Retinal pigment epithelial cell (primary cell): ENCODE measurements around a stretch of chr5.

DNA sequence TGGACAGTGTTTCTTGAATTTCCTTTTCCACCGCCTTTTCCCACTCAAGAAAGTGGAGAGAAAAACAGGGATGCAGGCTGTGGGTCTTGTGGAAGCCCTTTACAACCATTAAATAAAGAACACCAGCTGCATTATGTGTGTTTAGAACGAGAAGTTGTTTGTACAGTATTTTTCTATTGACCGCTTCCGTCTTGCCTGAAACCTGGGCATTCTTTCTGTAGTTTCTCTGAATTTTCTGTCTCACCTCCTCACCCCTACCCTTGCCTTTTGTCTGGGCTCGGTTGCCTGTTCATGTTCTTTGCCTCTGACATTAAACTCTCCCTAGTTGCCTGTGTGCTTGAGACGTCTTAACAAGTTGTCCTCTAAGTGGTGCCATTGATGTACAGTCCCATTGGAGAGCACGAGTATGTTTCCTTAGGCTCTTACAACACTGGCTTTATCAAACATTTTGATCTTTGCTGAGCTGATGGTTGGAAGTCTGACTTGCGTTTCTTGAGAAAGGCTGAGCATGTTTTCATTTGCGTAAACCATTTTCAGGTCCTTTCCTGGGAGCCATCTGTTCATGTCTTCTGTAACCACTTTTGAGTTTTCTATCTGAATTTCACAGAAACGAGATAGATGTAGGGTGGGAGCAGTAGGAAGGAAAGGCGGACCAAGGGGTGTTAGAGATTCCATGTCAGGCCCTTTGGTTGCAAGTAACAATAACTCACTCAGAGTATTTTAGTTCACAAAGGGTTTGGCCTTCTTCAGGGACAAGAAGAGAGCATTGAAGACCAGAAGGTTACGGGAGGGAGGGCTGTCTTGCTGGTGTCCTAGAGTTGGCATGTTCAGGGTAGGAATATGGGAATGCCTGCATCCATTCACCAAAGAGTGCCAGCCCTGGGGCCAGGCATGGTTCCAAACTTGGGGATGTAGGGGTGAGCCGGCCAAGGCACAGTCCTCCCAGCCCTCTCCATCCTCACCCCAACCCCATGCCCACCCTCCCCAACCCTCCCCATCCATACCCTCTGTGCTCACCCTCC is 35.4 kb downstream of the OTULIN start:
- RRBS: no CpG with 5 or more reads among the region's 13 CpGs

GRCh38 chr5:14710421-14711566 is 46.3 kb downstream of the OTULIN start:
- RRBS: 92% methylated on average over 10 of the region's 38 CpGs

DNA sequence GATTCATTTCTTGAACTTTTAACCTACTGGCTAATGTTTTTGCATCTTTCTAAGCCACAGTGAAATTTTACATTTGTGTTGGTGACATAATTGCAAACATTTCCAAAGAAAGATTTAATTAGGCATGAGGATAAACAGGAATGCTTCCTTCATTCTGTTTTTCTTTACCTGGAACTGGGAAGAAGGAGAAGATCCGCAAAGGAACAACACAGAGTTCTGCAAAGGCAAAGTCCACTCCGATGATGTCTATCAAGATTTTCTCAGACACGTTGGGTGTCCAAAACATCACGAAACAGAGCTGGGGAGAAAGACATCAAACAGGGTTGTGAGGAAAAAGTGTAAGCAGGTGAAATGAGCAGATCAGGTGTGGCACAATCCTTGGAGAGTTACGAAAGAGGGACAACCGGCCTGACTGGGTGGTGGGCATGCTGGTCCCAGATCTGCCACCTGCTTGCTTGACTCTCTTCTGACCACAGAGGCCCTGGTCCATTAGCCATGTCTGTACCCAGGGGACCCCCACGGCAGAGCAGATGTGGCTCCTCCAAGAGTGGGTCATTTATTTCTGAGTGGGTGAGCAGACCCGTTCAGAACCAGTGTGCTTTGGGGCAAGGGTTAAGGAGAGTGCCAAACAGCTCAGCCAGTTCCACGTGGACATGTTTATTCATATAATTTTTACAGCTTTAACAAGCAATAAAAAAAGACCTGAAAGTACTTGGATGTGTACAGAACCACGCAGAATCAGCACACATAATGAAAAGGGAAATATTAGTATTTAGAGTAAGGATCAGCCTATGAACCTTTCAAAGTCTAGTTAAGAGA is 52.2 kb downstream of the OTULIN start:
- RRBS: no CpG with 5 or more reads among the region's 10 CpGs

GRCh38 chr5:15425431-15425936 is 74.5 kb upstream of the FBXL7 start:
- RRBS: no CpG with 5 or more reads among the region's 10 CpGs

GRCh38 chr5:15510096-15510506 is 10.1 kb downstream of the FBXL7 start:
- RRBS: no CpG with 5 or more reads among the region's 1 CpG

- RRBS: no CpG with 5 or more reads among the region's 11 CpGs
These were observed 257.9 kb downstream of the FBXL7 start for GRCh38 chr5:15757516-15758602.

DNA sequence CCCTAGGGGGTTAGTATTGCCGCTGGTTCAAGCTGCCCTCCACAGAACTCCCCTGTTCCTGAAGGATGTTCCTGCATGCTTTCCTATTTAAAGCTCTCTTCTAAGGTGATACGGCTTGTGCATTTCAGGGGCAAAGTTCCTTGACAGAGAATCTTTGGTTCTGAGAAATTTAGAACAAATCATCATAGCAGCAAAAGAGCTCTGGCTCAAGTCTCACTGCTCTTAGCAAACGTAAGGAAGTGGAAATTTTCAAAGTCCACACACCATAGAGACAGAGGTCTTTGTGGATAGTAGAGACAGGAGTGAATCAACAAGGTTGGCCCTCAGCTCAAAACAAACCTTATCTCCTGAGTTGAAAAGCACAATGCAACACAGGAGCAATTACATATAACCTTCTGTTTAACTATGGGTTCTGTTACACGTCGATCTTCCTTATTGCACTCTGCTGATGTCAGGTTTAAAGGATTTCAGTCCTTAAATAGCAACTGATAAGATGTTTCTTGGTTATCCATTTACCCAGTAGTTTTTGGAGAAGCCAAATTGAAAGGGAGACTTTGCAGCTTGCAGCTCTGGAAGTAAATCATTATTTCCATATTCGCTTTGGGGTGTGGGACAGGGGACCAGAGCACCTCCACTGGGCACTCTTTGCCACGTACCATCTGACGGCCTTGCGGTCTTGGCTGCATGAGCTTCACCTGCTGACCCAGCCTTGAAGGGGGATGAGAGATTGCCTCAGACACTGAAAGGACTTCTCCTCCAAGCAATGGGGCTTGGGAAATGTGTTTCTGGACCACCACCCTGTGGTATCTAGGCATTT is 55.9 kb upstream of the ZNF622 start:
- RRBS: no CpG with 5 or more reads among the region's 9 CpGs

DNA sequence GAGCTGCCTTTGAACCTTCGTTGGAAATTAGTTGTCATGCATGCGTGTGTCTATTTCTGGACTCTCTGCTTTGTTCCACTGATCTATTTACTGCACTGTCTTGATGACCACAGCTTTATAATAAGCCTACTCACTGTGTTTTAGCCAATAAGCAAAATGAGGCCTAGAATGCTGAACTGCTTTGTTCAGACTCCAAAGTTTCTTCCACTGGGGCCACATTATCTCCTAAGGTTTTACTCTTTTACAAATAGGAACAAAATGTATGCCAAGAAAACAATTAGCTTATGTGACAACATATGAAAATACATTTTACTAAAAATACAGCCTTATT is 72.1 kb downstream of the RETREG1 start:
- RRBS: no CpG with 5 or more reads among the region's 2 CpGs

GRCh38 chr5:16568910-16569307 is 47.9 kb downstream of the RETREG1 start:
- RRBS: no CpG with 5 or more reads among the region's 9 CpGs

- RRBS: no CpG with 5 or more reads among the region's 8 CpGs
These were observed 146.5 kb upstream of the RETREG1 start for GRCh38 chr5:16763209-16763883.

DNA sequence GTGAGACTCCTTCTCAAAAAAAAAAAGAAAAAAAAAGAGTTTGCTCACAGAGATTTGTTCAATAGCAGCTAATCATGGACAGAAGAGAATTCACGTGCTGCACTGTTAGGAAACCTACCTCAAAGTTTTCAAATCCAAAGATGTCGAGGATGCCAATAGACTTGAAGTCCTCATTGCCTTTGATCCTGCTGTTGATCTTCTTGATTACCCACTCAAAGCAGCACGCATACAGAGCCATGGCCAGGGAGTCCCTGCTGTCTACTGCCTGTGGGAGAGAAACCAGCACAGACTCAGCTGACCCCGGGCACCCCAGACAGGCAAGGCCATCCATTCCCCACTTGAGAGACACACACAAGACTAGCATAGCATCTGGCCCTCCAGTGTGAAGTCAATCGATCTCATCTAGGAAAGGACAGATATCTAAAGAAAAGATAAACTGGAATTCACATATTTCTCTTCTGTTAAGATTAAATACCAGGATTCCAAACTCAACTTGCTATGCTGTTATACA is 147.4 kb upstream of the RETREG1 start:
- RRBS: no CpG with 5 or more reads among the region's 5 CpGs

GRCh38 chr5:16881053-16881422 is 55.0 kb downstream of the MYO10 start:
- RRBS: no CpG with 5 or more reads among the region's 2 CpGs

GRCh38 chr5:17400958-17401469 is 90.9 kb downstream of the H3Y2 start:
- RRBS: no CpG with 5 or more reads among the region's 8 CpGs

- RRBS: no CpG with 5 or more reads among the region's 15 CpGs
These were observed 426 bp downstream of the CDH12 start for GRCh38 chr5:22852692-22853144.

DNA sequence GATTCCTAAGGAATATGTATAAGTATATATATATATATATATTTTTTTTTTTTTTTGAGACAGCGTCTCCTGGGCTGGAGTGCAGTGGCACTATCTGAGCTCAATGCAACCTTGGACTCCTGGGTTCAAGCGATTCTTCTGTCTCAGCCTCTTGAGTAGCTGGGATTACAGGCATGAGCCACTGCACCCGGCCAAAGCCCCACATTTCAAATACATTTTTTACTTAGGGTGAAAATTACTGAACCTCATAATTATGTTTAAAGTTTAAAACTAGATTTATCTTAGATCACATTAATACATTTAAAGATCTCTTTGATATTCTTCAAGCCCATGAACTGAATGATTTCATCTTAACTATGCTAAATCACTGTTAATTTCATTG is 377.3 kb downstream of the PRDM9 start:
- RRBS: no CpG with 5 or more reads among the region's 3 CpGs

DNA sequence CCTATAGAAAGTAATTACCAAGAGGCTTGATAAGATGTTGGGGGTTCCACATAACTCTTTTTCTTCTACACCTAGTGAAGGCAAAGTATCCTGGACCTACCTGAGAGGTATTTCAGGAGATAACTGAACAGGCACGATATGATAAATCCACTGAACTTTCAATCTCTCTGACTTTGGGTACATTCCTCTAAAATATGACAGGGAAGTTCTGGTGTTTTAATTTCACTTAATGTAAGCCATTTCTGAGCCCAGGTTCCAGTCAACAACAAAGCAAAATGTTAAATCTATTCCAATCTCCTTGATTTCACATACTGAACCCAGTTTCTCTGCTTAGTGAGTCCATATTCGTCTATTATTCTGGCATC is 1280.2 kb upstream of the CDH9 start:
- RRBS: no CpG with 5 or more reads among the region's 2 CpGs

GRCh38 chr5:28397536-28398061 is 1359.2 kb upstream of the CDH9 start:
- RRBS: no CpG with 5 or more reads among the region's 4 CpGs

GRCh38 chr5:30345982-30346434 is 847.5 kb upstream of the CDH6 start:
- RRBS: no CpG with 5 or more reads among the region's 22 CpGs

DNA sequence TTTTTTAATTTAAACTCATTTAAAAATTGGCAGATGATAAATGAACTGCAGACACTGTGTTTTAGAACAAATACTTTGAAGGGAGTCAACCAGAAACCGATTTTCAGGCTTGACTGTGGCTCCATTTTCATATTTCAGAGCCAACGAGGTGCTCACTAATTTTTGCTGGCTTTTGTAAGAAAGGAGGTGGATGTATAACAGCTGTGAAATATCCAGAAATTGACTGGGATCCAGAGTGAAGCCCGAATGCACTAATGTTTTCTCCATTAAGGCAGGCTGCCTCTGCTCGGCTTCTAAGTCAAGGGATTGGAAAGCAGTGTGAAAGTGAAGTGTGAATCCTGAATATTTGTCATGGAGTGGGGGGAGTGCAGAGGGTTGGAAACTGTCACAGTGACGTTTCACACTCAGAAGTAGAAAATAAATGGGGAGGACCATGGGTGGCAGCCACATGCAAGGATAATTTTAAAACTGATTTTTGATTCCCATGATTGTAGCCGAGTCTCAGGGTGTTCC is 237.5 kb downstream of the GOLPH3 start:
- RRBS: no CpG with 5 or more reads among the region's 6 CpGs